Ovary (tissue), 7 donors: ENCODE measurements around a stretch of chr19.

DNA sequence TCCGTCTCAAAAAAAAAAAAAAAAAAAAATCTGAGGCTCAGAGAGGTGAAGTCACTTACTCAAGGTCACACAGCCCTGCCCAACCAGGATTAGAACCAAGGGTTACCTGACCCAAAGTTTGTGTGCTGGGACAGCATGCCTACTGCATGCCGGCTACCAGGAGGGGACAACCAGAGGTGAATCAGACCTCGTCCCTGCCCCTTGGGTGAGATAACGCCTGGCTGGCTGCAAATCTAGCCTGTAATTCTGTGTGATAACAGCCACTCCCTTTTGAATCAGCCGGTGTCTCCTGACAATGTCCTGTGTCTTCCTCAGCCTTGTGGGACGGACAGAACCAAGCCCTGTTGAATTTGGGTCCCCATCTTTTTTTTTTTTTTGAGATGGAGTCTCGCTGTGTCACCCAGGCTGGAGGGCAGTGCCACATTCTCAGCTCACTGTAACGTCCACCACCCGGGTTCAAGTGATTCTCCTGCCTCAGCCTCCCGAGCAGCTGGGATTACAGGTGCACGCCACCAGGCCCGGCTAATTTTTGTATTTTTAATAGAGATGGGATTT lies 5.4 kb downstream of the CREB3L3 start:
- PRO-cap, 7 experiments, result no peak in any of the 7 experiments
- RAMPAGE, long total RNA, 2 experiments, result no peak in any of the 2 experiments

DNA sequence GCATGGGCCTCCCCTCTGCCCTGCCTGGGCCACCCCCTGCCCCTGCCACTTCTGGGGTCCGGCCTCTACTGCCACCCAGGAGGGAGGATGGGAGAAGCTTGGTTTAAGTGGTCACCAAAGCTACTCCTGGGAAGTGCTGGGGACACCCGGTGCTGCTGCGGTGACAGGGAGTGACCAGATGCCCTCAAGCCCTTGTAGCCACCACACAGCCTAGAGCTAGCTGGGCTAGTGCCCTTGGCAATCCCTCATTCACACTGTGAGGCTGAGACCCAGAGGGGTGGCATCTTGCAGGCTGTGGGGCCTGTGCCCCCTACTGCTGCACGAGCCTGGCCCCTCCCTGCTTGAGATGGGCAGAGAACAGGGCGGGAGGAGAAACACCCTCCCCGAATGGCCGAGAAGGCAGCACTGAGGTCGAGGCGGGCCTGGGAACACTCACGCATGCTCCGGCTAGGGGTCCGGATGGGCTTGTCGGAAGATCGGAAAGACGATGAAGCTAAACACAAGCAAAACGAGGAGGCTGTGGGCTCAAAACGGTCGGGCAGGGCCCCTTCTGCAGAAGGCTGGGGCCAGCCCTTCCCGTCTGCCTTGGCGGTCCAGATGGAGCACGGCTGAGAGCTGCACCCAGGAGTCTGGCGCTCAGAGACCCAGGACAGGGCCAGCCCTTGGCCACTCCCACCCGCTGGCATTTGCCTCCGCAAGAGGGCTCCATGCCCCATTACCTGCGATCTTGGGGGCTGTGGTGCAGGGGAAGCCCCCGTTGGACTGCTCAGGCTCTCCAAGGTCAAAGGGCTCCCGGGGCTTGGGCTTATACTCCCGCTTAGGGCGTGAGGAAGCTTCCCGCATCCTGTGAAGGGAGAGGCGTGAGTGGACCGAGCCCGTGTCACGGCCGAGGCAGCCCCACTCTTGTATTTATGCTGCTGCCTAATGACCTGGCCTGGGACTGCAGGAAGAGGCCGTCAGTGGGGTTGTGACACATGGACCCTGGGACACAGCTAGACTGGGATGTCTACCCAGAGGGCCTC lies 18.8 kb downstream of the MPND start:
- PRO-cap, 7 experiments, result no peak in any of the 7 experiments
- RAMPAGE, long total RNA, 2 experiments, result no peak in any of the 2 experiments

GRCh38 chr19:4388130-4389172 lies 11.9 kb downstream of the SH3GL1 start:
- PRO-cap, 7 experiments, result no peak in any of the 7 experiments
- RAMPAGE, long total RNA, 2 experiments, result no peak in any of the 2 experiments

GRCh38 chr19:4456242-4457368 lies 989 bp downstream of the UBXN6 start:
- PRO-cap, 7 experiments, result peak in 7 of 7 experiments; most common plus-strand start chr19:4456743 (in 7); most common minus-strand start chr19:4457289 (in 4)
- RAMPAGE, long total RNA, 2 experiments, result no peak in any of the 2 experiments

DNA sequence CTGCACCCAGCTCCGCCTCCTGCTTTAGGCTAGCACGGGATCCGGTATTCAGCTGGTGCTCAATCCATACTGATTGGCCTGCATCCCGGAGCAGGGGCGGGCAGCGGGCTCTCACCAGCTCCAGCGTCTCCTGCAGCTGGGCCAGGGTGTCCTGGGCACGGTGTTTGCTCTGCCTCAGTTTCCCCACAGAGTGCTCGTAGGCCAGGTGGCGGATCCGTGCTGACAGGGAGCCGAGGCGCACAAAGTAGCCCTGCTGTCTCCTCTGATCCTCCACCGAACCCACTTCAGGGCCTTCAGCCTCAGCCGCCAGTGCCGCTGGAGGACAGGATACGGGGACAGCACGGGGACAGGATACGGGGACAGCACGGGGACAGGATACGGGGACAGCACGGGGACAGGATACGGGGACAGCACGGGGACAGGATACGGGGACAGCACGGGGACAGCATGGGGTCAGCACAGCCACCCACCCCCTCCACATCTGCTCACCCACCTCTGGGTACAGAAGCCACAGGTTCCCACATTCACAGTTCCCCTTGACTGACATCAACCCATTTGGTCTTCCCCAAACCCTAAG lies 7.3 kb upstream of the PLIN4 start:
- PRO-cap, 7 experiments, result no peak in any of the 7 experiments
- RAMPAGE, long total RNA, 2 experiments, result no peak in any of the 2 experiments

DNA sequence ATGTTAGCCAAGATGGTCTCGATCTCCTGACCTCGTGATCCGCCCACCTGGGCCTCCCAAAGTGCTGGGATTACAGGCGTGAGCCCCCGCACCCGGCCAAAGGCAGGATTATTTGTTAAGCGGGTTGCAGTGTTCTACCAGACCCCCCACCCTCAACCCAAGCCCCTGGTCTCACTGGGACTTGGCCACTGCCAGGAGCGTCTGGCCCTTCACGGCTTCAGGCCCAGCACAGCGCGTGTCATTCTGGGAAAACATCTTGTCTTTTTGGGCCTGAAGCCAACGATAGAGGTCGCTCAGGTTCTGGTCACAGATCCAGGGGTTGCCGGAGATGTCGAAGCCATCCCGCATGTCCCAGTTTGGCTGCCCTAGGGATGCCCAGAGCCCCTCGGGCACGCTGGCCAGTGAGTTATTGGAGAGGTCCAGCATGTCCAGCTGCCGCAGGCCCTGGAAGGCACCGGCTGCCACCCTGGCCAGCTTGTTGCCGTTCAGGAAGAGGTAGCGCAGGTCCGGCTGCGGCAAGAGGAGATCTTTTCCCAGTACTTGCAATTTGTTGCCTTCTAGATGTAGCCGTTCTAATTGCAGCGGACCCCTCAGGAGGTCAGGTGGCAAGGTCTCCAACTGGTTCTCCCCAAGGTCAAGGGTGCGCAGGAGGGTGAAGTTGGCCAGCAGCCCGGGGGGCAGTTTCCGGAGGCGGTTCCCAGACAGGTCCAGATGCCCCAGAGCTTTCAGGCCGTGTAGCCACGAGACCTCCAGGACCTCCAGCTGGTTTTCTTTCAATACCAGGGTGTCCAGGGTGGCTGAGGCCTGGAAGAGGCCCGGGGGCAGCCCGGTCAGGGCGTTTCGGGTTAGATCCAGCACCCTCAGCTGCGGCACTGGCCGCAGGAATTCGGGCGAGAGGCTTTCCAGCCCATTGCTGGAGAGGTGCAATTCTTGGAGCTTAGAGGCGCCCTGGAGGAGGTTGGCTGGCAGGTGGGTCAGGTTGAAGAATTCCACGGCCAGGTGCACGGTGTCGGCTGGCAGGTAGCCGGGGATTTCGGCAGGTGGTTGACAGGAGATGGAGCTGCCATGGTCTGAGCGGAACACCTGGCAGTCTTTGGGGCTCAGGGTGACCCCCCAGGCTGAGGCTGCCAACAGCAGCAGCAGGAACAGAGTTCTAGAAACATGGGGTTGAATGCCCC lies 1.7 kb downstream of the LRG1 start:
- PRO-cap, 7 experiments, result no peak in any of the 7 experiments
- RAMPAGE, long total RNA, 2 experiments, result no peak in any of the 2 experiments

GRCh38 chr19:4567152-4567879 lies 7.8 kb upstream of the SEMA6B start:
- PRO-cap, 7 experiments, result no peak in any of the 7 experiments
- RAMPAGE, long total RNA, 2 experiments, result no peak in any of the 2 experiments

GRCh38 chr19:4678634-4679595 lies 8.8 kb upstream of the MYDGF start:
- PRO-cap, 7 experiments, result peak in 4 of 7 experiments; most common plus-strand start chr19:4679352 (in 3); most common minus-strand start chr19:4679187 (in 1)
- RAMPAGE, long total RNA, 2 experiments, result no peak in any of the 2 experiments

GRCh38 chr19:4902453-4902769 lies 285 bp downstream of the ARRDC5 start:
- PRO-cap, 7 experiments, result no peak in any of the 7 experiments
- RAMPAGE, long total RNA, 2 experiments, result no peak in any of the 2 experiments

DNA sequence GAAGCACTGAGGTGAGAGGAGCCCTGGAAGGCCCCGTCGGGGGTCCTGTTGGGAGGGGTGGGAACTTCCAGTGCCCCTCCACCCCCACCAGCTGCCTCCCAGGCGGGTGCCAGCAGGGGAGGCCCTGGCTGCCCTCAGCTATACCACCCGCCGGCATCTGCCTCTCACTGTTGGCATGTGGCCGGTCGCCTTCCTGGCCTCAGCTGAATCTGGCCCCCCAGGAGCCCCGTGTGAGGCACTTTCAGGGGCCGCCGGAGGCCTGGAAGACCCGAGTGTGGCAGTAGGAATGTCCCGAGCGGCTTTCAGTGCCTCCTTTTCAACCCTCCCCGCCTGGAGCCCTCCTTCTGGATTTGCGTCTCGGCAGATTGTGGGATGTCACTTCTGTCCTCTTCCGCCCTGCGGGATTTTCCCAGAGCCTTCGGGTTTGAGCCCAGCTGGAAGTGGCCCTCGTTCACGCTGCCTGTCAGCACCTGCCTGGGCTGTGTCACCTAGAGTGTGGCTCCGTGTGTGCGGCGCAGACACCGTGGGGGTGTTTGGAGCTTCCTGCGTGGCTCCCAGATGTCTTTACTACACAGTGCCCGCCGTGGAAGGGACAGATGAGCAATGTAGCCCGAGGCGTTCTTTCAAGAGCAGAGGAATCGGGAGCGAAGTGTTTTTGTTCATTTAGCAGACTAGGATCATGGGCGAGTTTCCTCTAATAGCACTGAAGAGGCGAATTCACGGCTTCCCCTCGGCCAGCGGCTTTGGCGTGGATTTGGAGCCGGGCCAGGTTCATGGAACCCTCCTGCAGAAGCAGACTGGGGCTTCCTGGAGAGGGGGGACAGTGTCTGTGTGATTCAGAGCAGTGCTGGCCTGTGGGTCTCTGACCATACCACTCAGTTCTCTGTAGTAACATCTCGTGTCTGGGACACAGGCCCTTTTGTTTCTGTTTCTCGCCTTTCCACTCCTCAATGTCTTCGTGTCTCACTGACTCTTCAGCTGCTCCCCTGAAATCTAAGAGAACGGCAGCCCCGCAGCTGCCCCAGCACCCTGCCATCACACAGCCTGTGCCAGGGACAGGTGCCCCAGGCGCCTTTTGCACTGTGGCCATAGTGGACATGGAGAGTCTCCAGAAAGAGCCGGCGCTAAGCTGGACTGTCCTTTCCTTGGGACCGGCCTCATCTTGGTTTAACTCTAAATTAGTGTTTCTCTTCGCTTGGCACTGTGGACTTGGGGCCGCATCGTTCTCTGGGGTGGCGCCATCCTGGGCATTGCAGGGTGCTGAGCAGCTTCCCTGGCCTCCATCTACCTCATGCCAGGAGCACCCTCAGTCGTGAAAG lies 68.0 kb downstream of the KDM4B start:
- PRO-cap, 7 experiments, result no peak in any of the 7 experiments
- RAMPAGE, long total RNA, 2 experiments, result no peak in any of the 2 experiments

GRCh38 chr19:5054541-5055446 lies 85.9 kb downstream of the KDM4B start:
- PRO-cap, 7 experiments, result no peak in any of the 7 experiments
- RAMPAGE, long total RNA, 2 experiments, result no peak in any of the 2 experiments

GRCh38 chr19:5128482-5128983 lies 159.6 kb downstream of the KDM4B start:
- PRO-cap, 7 experiments, result peak in 3 of 7 experiments; most common plus-strand start chr19:5128767 (in 1); most common minus-strand start chr19:5128633 (in 3)
- RAMPAGE, long total RNA, 2 experiments, result no peak in any of the 2 experiments

GRCh38 chr19:5156555-5157055 lies 184.0 kb downstream of the PTPRS start:
- PRO-cap, 7 experiments, result no peak in any of the 7 experiments
- RAMPAGE, long total RNA, 2 experiments, result no peak in any of the 2 experiments

DNA sequence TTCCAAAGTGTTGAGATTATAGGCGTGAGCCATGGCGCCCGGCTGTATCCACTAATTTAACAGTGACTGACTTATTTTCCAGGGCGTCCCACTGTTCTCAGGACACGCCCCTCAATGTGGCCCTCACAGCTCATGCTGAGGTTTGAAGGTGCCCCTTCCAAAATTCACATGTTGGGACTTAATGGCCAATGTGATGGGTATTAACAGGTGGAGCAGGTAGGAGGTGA lies 152.7 kb downstream of the PTPRS start:
- PRO-cap, 7 experiments, result no peak in any of the 7 experiments
- RAMPAGE, long total RNA, 2 experiments, result no peak in any of the 2 experiments

DNA sequence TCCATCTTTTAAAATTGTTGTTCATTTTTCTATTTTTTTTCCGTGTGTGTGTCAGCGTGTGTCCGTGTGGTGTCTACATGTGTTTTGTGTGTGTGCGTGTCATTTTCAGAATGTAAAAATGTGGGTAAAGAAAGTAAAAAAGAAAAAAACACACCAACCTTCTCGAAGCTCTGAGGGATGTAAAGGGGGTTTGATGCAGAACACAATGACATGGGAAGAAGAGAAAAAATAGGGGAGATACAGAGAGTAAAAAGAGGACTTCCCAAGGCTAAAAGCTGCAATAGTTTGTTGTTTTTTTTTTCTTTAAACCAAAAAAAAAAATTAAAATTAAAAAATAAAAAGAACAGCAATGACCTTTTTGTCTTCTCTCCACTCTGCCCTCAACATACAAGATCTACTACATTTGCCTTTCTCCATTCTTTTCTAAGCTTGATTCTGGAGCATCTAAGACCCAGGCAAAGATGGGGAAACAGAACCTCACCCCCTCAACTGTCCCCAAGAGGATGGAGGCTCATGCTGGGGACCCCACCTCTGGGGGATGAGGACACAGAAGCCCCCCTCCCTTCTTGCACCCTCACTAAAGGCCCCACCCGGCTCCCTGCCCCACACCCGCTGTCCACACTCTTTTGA lies 84.5 kb downstream of the PTPRS start:
- PRO-cap, 7 experiments, result no peak in any of the 7 experiments
- RAMPAGE, long total RNA, 2 experiments, result no peak in any of the 2 experiments

DNA sequence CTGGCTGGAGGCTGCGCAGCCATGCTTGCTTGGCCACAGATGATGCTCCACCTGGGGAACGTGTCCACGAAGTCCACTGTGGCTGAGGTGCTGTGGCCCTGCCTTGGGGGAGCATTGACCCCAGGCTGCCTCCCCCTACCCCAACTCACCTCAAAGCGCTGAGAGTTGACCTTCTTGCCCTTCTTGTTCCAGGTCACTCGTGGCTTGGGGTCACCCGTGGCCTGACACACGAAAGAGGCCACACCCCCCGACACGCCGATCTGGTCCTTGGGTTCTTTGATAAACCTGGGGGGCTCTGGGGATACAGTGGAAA lies 66.6 kb downstream of the PTPRS start:
- PRO-cap, 7 experiments, result no peak in any of the 7 experiments
- RAMPAGE, long total RNA, 2 experiments, result no peak in any of the 2 experiments

- PRO-cap, 7 experiments, result no peak in any of the 7 experiments
- RAMPAGE, long total RNA, 2 experiments, result no peak in any of the 2 experiments
Measured at GRCh38 chr19:5546353-5546837, 76.2 kb downstream of the SAFB2 start.

GRCh38 chr19:5567497-5568353 lies 54.9 kb downstream of the SAFB2 start:
- PRO-cap, 7 experiments, result no peak in any of the 7 experiments
- RAMPAGE, long total RNA, 2 experiments, result no peak in any of the 2 experiments

GRCh38 chr19:5623876-5624766 lies 1.2 kb downstream of the SAFB start:
- PRO-cap, 7 experiments, result peak in 3 of 7 experiments; most common plus-strand start chr19:5624394 (in 1); most common minus-strand start chr19:5624046 (in 2)
- RAMPAGE, long total RNA, 2 experiments, result no peak in any of the 2 experiments

DNA sequence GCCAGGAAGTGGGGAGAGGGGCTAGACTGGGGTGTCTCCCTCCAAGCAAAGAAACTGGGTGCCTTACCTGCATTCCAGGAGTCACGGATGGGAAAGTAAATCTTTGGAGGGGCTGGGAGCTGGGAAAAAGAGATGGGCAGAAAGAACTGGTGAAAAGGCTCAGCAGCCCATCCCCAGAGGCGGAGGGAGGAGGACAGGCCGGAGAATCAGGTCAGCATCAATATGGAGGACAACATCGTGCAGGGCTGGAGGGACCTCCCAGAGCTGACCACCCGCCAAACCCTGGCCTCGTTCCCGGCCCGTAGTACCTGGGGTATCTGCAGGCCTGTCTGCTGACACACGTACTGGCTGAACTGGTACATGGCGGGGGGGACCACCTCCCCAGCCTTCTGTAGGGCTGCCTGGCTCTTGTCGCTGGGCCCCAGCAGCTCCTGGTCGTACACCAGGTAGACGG lies 1.0 kb downstream of the MICOS13 start:
- PRO-cap, 7 experiments, result no peak in any of the 7 experiments
- RAMPAGE, long total RNA, 2 experiments, result no peak in any of the 2 experiments